ENCODE results near the genes PLA2G2C and DDOST.

DNA sequence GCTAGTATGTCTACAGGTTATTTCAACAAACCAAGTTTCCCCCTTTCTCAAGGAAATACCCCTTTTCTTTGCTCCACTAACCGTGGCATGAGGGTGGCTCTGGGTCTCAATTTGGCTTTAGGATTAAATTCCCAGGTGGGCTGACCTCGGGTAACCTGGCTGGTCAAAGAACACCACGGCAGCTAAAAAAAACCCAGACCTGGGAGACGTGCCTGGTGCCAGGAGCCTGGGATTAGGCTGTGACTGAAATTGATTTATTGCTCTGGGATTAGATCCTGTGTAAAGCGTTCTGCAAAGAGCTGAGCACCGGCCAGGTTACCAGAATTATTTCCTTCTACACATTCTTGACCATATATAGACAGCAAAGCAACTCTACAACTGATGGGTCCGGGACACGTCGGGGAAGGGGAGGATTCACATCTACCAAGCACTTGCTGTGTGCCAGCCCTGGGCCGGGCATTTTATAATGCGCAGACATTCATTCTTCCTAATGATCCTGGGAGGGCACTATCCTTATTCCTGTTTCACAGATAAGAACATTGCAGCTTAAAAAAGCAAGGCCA is 45.2 kb downstream of the TMCO4 start:
- RRBS, result 98% methylated on average over 5 of the region's 11 CpGs

GRCh38 chr1:19967792-19967997 is 11.7 kb downstream of the PLA2G2A start:
- RRBS, result no CpG with 5 or more reads among the region's 4 CpGs

DNA sequence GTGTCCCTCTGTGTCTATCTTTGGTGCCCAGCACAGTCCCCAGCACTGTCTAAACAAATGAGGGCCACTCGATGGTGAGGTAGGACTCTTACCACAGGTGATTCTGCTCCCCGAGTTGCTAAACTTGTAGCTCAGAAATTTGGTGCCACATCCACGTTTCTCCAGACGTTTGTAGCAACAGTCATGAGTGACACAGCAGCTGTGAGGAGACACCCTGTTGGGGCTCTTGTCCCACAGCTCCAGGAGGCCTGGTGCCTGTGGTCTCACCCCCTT is 1.6 kb downstream of the PLA2G2A start:
- RRBS, result no CpG with 5 or more reads among the region's 4 CpGs

DNA sequence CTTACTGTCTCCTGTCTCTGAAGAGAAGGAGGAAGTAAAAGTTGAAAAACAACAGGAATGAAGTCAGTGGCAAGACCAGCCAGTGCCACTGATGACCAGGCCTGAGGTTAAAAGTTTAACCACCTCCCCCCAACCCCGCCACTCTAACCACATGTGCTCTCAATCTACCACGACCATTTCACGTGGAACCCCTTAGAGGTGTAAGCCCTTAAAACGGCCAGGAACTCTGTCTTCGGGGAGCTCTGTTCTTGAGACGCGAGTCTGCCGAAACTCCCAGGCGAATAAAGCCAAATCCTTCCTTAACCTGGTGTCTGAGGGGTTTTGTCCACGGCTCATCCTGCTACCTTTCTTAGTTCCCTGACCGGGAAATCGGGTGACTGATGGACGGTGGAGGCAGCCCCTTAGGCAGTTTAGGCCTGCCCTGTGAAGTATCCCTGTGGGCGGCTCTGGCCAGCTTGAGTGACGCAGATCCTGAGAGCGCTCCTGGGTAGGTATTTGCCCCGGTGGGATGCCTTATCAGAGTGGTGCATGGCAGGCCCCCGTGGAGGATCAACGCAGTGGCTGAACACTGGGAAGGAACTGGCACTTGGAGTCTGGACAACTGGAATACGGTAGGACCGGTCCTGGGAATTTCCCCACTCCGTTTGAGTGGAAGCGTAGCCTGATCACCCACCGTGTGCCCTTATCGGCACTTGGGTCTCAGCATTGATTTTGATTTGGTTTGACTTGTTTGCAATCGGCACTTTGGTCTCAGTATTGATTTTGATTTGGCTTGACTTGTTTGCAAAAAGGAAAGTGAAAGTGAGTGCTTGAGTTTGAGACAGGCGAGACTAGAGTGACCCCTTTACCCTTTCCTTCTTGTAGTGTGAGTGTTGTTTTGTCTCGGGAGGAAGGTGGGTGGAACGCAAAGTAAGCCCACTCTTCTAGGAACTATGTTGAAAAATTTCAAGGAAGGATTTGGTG is 15.1 kb downstream of the PLA2G2F start:
- RRBS, result no CpG with 5 or more reads among the region's 29 CpGs

DNA sequence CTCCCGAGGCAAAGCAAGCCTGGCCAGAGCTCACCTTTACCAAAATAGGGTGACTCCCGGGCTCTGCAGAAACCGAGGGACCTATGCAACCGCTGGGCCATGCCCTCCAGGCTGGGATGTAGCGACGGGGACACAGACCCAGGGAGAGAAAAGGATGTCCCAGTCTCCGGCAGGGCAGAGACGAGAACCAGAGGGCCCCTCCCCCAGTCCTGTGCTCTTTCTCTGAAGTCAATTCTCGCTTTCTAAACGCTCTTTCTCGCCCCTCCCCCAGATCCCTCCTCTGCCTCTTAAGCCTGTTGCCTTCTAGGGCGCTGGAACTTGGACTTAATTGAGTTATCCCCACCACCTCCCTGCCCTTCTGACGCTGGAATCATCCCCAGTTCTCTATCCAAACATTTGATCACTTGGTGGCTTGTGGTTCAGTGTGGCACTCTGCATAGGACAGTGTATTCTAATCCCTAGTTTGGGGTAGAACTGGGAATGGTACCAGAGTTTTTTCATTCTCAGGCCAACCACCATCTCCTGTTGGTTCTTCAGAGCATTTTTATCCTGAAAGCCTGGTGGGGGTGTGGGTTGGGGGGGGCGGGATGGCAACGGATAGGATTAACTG is at the start of gene PLA2G2C:
TSS of gene PLA2G2C (minus strand) at position 193 of the 610 bp plus-strand sequence.
- RRBS, result no CpG with 5 or more reads among the region's 15 CpGs

- RRBS, result no CpG with 5 or more reads among the region's 7 CpGs
These were observed 8.1 kb upstream of the VWA5B1 start for GRCh38 chr1:20282554-20283077.

DNA sequence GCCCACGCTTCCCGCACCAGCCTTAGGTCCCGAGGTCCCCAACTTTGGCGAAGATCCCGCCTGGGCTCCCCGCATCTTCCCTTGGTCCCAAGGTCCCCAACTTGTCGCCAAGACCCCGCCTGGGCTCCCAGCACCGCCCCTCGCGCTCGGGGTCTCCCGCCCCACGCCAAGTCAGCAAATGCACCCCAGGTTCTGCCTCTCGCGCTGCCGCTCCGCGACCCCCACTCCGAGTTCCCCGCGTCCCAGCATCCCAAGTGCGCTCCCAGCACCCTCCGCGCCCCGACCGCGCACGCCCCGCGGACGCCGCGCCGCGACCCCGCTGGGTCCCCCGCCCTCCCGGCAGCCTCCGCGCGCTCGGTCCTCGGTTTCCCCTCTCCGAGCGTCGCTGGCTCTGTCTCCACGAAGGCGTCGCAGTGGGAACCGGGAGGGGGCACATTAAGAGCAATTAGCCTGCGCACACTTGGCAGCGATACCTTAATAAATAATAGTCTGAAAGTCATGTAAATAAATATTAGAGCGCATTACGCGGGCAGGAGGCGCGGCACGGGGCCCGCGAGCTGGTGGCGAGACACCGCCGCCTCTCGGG is 75.8 kb downstream of the VWA5B1 start:
- RRBS, result 36% methylated on average over 10 of the region's 65 CpGs

- RRBS, result no CpG with 5 or more reads among the region's 16 CpGs
These were observed 81.7 kb downstream of the CAMK2N1 start for GRCh38 chr1:20404119-20404980.

GRCh38 chr1:20481972-20482171 is 4.1 kb downstream of the CAMK2N1 start:
- RRBS, result no CpG with 5 or more reads among the region's 2 CpGs

- RRBS, result 7% methylated on average over 2 of the region's 9 CpGs
These were observed 2.1 kb downstream of the CAMK2N1 start for GRCh38 chr1:20484007-20484157.

GRCh38 chr1:20493810-20494932 is 8.2 kb upstream of the CAMK2N1 start:
- RRBS, result no CpG with 5 or more reads among the region's 19 CpGs

GRCh38 chr1:20589255-20590176 is 619 bp downstream of the CDA start:
- RRBS, result no CpG with 5 or more reads among the region's 24 CpGs

GRCh38 chr1:20637662-20638338 is 4.5 kb downstream of the PINK1 start:
- RRBS, result 61% methylated on average over 3 of the region's 13 CpGs

DNA sequence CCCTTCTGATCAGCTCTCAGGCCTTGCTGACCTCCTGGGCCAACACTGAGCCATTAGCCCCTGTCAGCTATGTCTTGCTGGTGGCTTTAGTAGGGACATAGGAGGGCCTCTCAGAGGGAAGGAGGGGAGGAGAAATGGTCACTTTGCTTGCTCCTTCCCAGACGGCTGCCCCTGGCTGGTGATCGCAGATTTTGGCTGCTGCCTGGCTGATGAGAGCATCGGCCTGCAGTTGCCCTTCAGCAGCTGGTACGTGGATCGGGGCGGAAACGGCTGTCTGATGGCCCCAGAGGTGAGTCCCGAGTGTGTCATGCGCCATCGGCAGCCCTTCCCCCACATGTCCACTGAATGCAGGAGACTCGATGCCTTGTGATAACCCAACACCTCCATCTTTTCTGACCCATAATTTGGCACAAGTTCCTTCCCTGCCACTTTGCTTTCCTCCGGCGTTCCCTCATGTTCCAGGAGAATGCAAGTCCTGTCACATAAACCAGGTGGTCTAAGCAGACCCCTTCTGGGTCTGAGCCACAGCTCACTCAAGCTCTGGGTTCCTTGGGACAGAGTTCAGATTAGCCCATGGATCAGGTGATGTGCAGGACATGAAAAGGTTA is 12.7 kb downstream of the DDOST start:
- RRBS, result no CpG with 5 or more reads among the region's 13 CpGs

DNA sequence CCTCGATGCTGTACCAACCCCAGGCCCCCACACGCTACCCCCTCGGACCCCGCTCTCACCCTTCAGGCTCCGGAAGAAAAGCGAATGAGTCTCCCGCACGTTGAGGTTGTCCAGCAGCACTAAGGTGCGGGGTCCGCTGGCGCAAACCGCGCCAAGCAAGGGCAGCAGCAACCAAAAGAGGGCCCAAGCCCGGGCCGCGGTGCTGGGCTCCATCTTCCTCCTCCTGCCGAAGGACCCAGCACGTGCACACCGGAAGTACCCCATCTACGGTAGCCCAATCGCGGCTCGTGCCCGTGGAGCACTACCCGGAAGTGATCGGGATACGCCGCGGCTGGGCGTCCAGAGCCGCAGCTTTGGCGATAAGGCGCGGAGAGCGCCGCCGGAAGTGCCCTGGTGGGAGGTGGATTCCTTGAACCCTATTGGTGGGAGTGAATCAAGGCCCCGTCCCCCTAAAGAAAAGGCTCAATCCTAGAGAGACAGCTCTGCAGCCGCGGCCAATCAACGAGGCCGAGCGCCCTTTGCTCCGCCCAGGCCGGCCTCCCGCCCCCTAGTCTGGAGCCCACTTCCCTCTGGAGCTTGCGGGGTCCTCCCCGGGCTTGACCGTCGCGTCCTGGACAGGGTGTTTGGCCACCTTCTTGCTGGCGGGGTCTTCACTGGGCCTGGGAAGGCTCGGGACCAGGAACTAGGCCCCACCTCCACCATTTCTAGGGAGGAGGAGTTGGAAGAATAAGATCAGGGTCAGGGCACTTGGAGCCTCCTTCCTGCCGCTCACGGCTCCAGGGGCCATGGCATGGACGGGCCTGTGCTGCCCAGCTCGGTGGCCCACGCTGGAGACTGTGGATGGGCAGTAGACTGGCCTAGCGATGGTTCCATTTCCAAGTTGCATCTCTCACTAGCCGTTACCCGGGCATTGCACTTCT is at the start of gene DDOST:
TSS of gene DDOST (minus strand) at position 232 of the 920 bp plus-strand sequence.
- RRBS, result 1% methylated on average over 28 of the region's 61 CpGs

DNA sequence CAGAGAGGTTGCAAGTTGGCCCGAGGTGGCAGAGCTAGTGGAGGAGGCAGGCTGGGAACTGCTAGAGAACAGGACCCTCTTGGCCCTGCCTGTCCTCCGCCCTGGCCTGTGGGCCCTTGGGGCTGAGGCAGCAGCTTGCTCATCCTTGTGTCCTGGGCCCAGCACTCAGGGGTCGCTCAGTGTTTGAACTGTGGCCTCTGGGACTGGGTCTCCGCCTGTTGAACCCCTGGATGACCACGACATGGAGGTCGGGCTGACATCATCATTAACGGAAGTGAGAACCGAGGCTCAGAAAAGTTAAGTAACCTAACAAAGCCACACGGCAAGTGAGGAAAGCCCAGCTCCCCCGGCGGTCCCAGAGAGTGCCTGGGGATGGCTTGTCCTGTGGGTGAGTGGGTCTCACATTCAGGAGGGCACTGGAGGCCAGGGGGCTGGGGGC is 22.9 kb upstream of the DDOST start:
- RRBS, result no CpG with 5 or more reads among the region's 11 CpGs

DNA sequence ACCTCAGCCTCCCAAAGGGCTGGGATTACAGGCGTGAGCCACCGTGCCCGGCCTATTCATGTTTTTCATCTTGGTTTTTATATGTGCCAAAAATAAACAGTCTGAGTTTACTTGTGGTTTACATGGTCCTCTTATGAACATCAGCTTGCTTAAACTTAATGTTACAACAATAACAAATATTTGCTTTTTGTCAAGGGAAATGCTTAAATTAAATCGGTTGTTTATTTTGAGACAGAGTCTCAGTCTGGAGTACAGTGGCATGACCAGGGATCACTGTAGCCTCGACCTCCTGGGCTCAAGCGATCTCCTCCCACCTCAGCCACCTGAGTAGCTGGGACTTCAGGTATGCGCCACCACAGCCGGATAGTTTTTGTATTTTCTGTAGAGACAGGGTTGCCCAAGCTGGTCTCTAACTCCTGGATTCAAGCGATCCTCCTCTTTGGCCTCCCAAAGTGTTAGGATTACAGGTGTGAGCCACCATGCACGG is 2.3 kb downstream of the HP1BP3 start:
- RRBS, result no CpG with 5 or more reads among the region's 10 CpGs

DNA sequence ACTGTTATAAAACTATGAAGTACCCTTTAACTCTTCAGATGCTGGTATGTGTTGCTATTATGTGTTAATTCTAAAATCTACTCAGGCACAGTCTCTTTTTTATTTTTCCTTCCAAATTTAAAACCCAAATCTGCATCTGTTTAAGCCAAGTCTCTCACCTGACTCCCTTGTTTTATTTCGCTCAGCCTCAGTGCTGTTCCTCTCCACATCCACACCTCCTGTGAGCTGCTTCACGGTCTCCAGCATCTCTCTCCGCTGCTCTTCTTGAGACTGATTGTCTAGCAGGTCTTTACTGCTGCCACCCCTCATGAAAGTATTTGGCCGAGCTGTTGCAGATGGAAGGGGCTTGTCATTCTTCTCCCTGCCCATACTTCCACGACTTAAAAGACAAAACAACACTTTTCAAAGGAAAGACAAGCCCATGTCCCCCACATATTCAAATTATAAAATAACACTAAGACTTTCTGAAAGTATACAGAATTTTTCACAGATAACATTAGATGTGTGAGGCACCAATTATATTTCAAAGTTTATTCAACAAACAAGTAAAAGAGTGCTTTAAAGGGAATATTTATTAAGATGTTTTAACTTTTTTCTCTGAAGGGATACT is 64.1 kb upstream of the HP1BP3 start:
- RRBS, result no CpG with 5 or more reads among the region's 5 CpGs

DNA sequence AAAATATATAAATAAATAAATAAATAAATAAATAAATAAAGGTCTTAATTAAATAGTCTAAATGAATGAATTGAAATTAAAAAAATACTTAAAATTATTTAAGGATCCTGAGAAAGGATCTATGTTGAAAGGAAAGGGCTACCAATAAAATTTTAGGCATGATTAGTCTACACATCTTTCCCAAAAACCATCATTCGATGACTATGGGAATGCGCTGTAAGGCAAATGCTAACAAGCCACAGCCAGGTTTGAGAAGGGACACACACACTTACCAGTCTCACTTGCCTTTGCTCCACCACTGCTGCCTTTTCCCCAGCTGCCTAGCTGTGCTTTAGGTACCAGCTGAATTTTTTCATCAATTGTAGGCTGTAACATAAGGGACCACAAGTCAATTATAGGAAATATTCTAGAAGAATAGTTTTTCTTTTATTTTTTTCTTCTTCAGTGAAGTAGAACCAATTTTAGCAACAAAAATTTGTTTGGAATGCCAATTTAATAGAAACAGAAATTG is 67.7 kb upstream of the HP1BP3 start:
- RRBS, result no CpG with 5 or more reads among the region's 2 CpGs

DNA sequence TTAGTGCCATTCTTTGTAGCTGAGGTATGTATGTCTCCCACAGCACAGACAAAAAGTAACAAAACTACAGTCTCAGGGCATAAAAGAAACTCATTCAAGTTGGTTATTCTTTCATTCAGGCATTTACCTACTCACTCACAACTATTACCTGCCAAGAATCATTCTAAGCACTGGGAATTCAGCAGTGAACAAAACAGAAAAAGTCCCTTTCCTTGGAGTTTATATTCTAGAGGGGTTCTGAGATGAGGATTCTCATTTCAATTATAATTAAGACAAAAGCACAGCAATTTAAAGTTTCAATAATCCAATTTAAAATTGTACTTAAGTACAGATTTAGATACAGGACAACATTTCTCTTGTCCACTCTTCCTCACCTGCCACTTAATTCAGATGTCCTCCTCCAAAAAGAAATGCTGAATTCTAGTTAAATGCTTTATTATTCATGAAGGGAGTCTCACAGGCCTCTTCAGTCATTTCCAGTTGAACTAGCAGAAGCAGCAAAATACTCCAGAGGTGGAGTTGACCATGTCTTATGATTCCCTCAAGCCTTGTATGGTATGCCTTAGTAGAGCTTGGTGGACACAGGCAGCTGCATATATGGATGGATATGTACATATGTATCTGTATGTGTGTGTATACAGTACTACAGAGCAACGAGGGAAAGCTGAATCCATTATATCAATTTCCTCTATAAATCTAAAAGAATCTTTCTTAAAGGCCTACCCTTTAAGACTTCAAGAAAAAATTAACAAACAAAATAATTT is 83.4 kb upstream of the HP1BP3 start:
- RRBS, result no CpG with 5 or more reads among the region's 1 CpG

Measured in GM12892 (cell line).